ENCODE measurements around a stretch of chr1.

DNA sequence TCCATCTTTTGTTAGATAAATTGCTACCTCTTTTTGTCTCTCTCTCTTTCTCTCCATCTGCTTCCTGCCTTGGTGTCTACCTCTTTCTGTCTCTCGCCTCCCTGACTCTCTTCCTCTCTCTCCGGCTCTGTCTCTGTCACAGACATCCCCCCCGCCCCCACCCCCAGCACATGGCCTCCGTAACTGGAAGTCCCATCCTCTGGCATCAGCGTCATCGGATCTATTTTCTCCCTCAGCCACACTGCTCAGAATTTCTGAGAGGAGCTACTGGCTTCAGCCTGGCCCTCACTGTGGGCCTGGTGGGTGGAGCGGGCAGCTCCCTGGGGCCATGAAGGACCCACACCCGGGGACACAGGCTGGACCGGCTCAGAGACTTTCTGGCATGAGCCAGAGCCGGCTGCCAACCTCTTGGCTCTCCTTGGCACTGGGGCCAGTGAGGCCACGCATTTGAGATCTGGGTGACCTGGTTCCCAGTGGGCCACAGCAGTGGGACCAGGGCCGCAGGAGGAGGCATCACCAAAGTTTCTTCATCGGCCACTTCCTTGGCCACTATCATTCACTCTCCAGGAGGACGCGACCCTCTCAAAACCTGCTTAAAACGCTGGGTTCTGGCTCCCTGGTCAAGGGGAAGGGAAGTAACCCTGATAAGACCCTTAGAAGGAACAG lies 61.3 kb upstream of the CASZ1 start:
- RRBS, result no CpG with 5 or more reads among the region's 16 CpGs

DNA sequence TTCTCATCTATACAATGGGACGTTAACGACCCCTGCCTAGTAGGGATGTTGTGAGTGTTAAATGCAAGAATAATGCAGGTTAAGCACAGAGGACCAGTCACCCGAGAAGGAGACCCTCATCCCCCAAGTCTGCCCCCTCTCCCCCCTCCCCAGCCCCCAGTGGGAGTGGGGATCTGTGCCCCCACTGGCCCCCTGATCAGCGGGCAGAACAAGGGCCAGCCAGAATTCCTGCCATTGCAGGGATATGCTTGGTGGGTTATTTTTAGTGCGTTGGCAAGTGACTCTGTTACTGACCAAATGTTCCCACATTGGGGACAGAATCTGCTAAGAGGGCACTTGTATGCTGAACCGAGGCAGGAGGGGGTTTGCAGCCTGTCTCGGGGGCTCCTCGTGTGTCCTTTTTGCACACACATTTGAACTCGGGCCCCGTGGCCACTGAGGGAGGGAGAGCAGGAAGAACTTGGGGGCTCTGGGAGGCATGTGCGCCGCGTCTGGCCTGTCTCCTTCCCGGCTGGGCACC lies 66.3 kb upstream of the CASZ1 start:
- RRBS, result no CpG with 5 or more reads among the region's 14 CpGs

DNA sequence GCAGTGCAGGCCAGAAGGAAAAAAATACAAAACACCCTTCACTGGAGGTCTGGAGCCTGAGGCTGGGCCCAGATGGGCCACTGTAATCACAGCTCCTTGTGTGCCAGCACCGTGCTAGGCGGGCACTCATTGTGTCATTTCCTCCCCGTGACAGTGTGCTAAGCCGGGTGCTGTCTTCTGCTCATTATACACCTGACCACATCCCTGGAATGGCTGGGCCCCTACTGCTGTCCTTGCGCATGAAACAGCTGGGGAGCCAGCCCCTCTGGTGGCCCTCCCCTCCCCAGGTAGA lies 78.2 kb downstream of the C1orf127 start:
- RRBS, result no CpG with 5 or more reads among the region's 5 CpGs

DNA sequence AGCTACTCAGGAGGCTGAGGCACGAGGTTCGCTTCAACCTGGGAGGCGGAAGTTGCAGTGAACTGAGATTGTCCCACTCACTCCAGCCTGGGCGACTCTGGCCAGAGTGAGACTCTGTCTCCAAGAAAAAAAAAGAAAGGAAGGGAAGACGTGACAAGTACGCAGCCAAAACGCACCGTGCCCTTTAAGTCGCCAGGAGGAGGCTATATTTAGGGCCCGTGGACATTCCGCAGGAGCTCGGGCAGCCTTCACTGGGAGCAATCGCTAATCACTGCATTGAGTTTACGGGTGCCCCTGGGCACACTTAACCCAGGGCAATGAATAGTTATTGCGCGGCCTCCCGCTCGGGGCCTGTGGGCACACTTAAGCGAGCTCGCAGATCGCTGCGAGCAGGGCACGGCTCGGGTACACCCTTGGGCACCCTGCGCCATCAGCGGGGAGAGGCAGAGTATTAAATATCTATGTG lies 21.6 kb downstream of the C1orf127 start:
- RRBS, result no CpG with 5 or more reads among the region's 26 CpGs

GRCh38 chr1:11045339-11046076 lies 1.5 kb downstream of the MASP2 start:
- RRBS, result 24% methylated on average over 5 of the region's 30 CpGs

- RRBS, result no CpG with 5 or more reads among the region's 4 CpGs
Observed at GRCh38 chr1:11106981-11107581, 7.4 kb upstream of the EXOSC10 start.

DNA sequence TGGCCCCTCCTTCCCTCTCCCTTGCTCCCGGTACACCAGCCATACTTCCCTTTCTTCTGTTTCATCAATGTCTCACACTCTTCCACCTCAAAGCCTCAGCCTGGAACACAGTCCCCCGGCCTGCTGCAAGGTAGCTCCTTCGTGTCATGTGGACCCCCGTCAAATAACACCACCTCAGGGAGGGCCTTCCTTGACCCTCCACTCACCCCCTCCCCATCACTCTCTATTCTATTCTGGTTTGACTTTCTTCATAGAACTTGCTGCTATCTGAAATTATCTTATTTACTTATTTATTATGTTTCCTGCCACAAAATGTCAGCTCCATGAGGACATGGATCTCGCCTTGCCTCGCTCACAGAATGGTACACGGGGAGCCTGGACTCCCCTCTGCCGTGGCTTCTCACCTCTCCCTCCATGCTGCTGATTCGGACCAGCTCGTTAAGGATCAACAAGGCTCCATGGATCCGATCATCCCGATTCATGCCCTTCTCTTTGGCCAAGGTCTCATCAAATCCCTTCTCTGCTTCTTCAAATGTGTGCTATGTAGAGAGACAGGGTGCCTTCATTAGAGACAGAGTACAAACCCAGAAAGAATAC lies 8.8 kb downstream of the MTOR start:
- RRBS, result 84% methylated on average over 2 of the region's 12 CpGs

- RRBS, result no CpG with 5 or more reads among the region's 9 CpGs
Observed at GRCh38 chr1:11693209-11693724, 1.8 kb downstream of the DRAXIN start.

DNA sequence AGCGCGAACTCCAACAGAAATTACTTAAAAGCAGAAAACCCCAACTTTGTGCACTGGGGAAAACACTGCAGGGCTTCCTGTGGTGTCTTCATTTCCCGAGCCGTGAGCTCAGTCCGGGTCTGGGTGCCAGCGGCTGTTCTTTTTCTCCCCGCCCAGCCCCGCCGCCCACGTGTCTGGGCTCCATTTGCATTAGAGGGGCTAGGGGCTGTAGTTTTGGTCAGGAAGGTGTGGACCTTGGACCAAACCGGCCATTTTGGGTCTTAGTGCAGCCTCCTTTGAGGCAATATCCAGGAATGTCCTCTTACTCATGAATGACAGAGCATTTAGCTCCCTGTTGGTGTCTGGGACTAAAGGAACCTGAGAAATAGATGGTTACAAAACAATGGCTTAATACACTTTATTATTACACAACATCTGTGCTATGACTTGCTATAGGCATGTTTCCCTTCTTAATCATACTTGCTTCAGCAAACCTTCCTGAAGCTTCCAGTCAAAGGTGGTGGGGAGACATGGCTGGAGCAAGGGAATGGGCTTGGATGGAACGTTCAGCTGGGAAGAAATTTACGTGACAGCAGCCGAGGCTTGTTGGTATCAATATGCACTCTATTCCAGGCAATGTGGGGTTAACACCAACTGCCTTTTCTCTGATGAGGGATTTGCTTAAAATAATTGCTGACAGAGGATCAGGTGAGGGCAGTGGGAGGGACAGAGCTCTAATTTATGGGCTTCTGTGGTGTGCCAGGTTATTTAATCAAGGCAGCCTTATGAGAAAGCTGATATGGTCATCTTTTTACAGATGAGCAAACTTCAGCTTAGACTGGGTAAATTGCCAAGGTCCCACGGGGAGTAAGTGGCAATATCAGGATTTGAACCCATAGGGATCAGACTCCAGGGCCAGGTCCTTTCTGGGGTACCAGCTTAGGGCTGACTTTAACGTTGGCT lies 1.1 kb downstream of the AGTRAP start:
- RRBS, result no CpG with 5 or more reads among the region's 16 CpGs

DNA sequence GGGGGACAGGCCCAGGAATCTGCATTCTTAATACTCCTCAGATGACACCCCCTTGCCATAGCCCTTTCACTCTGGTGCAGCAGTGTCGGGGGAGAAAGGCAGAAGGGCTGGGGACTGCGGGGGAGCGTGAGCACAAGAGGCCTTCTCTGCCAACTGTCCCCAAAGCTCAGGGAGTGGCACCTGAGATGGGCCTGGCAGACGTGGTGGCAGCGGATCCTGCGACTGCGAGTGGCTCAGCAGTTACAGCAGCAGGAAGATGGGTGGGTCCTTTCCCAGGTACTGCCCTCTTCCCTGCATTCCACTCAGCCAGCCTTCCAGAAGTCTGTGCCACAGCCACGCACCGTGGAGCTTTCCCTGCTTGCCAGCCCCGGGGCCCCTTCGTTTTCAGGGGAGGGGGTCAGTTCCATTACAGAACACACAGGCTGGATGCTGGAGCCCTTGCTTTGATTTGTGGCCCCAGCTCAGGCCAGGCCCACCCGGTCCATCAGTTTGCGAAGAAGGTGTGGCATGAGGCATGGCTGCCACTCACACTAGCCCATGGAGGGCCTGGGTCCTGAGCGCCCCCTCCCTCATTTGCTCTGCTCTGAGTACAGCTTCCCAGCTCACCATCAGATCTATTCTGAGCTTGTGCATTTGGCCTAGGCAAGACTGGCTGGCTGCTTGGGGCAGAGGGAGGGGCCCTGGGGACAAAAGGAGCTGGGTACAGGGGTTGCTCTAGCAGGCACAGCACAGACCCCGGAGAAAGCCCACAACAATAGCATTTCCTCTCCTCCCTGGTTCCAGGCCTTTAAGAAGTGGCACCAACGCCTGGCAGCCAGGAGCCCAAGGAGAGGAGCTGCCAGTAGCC lies 17.1 kb downstream of the MTHFR start:
- RRBS, result 69% methylated on average over 3 of the region's 16 CpGs

DNA sequence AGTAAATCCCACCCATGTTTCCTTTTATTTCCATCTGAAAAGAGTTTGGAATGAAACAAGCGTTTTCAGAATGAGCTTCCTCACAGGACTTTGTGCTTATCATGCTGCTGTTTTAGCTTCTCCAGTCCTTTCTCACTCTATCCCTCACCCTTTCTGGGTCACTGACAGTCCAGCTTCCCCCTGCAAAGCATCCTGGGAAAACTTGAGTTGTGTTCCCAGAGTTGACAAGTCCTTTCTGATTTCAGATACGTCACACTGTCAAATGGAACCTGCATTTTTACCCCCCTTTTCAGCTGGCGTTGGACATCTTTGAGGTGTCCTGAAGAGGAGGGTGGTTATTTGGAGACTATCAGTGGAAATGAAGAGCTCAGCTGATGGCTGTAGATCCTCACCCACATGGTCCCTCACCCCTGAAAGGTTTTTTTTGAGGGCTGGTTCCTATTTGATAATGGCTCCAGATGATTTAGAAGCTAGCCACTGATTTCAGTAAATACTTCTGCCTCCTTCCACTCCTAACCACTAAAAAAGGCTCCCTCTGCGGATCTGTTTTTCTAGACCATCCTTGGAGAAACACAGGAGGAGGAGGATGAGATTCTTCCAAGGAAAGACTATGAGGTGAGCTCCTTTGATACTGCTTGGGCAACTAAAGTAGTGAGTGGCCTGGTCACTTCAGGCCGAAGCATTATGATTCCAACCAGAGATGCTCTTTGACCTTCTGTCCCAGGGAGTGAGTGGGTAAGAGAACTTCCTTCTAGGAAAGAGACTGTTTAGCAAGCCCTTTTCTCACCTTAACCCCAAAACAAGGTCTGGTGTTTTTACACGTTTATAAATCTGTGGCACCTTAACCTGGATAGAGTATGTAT lies 816 bp downstream of the CLCN6 start:
- RRBS, result no CpG with 5 or more reads among the region's 6 CpGs

GRCh38 chr1:11833105-11833877 lies 14.3 kb downstream of the NPPA start:
- RRBS, result no CpG with 5 or more reads among the region's 14 CpGs

GRCh38 chr1:11845265-11845700 lies 2.3 kb downstream of the NPPA start:
- RRBS, result no CpG with 5 or more reads among the region's 4 CpGs

- RRBS, result no CpG with 5 or more reads among the region's 8 CpGs
Observed at GRCh38 chr1:11872525-11873245, 13.9 kb upstream of the NPPB start.

- RRBS, result 1% methylated on average over 4 of the region's 10 CpGs
Observed at GRCh38 chr1:11908915-11909144, 17.4 kb downstream of the KIAA2013 start.

DNA sequence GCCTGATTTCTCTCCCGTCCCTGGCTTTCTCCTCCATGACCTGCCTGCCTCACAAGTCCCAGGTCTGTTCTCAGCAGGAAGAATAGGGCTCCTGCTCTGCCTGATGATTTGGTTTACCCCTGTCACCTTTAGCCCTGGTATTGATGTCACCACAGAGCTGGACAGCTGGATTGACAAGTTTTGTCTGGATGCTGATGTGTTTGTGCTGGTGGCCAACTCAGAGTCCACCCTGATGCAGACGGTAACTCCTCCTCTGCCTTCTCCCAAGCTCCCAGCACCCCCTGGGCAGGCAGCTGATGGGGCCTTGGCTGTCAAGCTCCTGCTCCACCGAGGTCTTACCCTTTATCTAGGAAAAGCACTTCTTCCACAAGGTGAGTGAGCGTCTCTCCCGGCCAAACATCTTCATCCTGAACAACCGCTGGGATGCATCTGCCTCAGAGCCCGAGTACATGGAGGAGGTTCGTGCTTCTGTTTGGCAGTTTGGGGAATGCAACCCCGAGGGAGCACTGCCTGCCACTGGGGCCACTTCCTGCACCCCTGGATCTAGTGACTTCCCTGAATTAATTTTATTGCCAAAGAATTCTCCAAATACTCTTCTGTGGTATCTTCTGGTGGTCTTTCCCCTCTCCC lies 18.5 kb downstream of the MFN2 start:
- RRBS, result no CpG with 5 or more reads among the region's 9 CpGs

- RRBS, result 8% methylated on average over 2 of the region's 34 CpGs
Observed at GRCh38 chr1:12143195-12144462, 23.2 kb upstream of the TNFRSF1B start.

DNA sequence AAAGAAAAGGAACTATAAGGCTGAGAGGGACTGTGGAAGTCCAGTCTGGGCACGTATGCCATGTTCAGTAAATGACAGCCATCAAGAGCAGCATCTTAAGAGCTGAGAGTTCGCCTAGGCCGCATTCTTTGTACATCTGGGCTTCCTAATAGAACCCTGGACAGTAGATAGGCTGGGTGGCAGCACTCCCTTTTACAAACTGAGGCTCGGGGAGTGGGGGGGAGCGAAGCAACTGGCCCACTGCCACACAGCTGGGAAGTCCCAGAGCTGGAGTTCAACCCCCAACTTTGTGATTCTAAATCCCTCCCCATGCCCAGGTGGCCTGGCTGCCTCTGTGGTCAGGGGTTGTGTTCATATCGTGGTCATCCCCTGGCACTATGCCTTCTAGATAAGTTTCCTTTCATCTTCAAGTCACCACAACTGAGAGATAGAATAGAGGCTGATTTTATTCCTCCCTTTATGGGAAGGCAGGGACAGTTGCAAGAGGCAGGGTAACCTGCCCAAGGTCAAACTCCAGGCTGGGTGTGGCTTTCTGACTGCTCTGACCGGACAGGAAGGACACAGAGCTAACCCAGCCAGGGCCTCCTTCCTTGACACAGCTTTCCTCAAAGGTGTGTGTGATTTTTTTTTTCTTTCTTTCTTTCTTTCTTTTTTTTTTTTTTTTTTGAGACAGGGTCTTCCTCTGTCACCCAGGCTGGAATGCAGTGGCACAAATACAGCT lies 18.6 kb upstream of the TNFRSF1B start:
- RRBS, result no CpG with 5 or more reads among the region's 7 CpGs

DNA sequence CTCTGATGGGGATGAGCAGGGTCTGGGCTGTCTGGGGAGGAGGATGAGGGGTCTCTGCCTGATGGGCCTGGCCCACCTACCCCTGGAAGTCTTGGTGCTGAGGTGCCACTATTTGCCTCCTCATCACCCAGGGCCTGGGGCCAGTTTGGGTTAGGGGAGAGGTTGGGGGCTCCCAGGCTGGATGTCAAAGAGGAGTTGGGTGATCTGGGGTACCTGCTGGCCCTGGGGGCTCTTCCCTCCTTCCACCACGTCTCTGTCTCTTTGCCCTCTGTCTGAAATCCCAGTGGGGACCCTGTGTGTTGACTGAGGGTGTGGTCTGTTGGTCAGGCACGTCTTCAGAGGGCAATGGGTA lies 3.0 kb downstream of the TNFRSF1B start:
- RRBS, result no CpG with 5 or more reads among the region's 2 CpGs

DNA sequence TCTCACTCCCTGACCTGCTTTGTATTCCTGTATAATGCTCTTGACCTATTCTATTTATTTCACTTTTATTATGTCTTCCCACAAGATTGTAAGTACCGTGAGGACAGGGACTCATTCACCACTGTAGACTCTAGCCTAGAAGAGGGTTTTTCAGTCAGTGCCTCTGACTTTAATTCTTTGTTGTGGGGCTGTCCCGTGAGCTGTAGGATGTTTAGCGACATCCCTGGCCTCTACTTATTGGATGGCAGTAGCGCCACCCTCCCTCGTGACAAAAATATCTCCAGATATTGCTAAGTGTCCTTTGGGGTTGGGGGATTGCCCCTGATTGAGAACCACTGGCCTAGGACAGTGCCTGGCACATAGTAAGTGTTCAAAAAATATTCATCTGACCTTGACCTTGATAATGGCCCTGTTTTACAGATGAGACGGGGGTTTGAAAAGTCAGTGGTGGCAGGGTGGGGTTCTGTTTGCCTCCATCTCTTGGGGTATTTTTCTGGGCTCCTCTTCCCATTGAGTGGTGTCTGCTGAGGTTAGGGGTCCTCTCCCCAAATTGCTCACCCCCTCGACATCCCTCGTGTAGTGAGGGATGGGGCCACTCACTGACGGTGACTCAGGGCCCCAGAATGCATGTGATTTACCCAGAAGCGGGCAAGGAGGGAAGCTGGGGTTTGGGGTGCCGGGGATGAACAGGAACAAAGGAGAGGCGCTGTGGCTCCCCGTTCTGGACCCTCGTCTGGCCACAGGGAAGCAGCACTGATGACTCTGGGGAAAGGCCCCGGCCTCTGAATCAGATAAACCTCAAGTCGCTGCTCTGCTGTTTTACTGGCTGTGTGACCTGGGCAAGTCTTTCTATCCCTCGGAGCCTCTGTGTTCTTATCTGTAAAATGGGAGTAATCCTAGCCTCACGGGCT lies 5.0 kb downstream of the TNFRSF1B start:
- RRBS, result 80% methylated on average over 3 of the region's 18 CpGs